BE2C (cell line): ENCODE measurements around a stretch of chr15.

DNA sequence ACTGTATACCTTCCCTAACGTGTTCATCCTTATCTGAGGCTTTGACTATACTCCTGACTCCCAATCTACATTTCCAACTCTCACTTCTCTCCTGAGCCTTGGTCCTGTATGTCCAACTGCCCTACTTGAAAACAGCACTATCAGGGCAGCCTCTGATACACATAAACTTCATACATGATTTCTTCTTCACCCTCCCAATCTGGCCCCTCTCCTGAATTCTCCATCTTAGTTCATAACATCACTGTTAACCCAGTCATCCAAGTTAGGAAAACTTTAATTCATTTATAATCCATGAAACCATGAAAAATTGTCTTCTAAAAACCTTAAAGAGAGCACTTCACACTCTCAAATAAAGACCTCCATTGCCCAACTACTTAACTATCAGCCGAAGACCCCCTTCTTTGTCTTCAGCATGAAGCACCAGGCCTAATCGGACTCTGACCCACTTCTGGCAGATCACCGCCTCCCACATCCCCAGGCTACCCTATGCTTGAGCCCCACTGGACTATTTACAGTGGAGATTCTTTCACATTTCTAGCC lies 82.8 kb downstream of the NEDD4 start:
- RRBS = no CpG with 5 or more reads among the region's 4 CpGs

GRCh38 chr15:56139115-56139605 lies 104.5 kb downstream of the RFX7 start:
- RRBS = no CpG with 5 or more reads among the region's 10 CpGs

GRCh38 chr15:56216417-56217179 lies 27.1 kb downstream of the RFX7 start:
- RRBS = no CpG with 5 or more reads among the region's 4 CpGs

- RRBS = no CpG with 5 or more reads among the region's 2 CpGs
Observed at GRCh38 chr15:56318425-56318831, 46.8 kb upstream of the TEX9 start.

DNA sequence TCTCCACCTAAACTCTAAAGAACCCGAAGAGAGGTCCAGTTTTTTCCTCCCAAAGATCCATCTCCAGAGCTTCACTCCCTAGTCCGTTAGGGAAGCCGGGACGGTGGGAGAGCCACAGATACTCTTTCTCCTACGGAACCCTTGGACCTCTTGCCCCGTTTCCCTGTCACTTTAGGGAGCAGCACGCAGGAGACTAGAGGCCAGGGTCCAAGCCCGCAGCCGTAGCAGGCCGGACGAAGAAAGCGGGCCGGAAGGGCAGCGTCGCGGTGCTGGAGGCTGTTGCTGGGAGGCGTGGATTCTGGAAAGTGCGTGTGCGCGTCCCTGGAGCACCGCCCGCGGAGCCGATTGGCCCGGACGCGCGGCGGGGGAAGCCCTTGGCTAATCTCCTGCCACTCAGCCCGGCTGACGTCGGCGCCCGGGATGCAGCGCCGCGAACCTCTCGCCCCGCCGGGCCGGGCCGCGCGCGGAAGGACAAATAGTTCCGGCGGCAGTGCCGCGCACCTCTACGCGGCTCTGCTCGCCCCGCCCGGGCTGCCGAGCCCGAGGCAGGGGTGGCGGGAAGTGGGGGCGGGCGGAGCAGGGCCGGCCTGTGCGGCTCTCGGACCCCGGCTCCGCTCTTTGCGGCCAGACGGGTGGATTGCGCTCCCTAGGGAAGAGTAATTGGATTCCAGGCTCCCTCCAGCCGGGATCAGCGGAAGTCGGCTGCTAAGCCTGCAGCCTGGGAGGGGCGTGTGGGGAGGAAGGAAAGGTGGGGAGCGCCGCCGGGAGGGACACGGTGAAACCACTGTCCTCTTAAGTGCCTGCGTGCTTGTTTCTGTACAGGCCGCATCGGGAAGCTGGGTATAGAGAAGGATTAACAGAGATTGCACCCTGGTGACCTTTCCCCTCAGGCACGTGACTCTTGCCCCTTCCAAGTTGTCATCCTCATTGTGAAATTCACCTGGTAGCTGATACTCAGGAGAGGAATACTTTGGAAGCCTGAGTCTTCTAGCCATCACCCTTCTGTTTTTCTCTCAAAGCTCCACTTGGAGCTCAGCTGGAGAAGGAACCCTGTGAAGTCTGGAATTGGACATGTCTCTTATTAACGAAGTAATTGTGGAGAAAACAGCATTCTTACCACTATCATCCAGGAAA lies 31.2 kb upstream of the TCF12 start:
- RRBS = 1% methylated on average over 41 of the region's 80 CpGs

DNA sequence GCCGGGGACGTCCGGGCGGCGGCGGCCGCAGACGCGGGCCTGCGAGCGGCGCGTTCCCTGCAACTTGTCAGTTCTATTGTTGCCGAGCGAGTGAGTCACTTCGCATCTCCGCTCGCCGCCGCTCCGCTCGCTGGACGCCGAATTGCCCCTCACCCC lies 810 bp downstream of the TCF12 start:
- RRBS = 0% methylated on average over 1 of the region's 24 CpGs

- RRBS = no CpG with 5 or more reads among the region's 2 CpGs
Observed at GRCh38 chr15:56962839-56963677, 44.6 kb downstream of the TCF12 start.

- RRBS = no CpG with 5 or more reads among the region's 2 CpGs
Observed at GRCh38 chr15:57108822-57109491, 190.5 kb downstream of the TCF12 start.

- RRBS = no CpG with 5 or more reads among the region's 4 CpGs
Observed at GRCh38 chr15:57282338-57282783, 93.9 kb upstream of the CGNL1 start.

DNA sequence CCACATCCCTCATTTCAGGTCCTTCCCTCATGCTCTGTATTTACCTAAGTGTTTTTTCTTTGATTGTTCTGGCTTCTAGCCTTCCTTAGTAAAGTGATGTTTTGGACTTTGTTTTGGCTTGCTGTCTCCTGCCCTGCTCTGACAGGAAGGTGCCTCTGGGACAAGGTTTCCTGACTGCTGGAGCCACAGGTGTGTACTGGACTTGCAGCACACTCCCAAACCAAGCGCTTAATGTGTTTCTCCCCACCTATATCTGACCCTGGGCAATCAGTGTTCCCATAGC lies 30.0 kb upstream of the ALDH1A2 start:
- RRBS = no CpG with 5 or more reads among the region's 1 CpG

- RRBS = no CpG with 5 or more reads among the region's 4 CpGs
Observed at GRCh38 chr15:58250000-58250343, 111.8 kb downstream of the AQP9 start.

- RRBS = no CpG with 5 or more reads among the region's 2 CpGs
Observed at GRCh38 chr15:58330914-58331205, 100.9 kb upstream of the LIPC start.

DNA sequence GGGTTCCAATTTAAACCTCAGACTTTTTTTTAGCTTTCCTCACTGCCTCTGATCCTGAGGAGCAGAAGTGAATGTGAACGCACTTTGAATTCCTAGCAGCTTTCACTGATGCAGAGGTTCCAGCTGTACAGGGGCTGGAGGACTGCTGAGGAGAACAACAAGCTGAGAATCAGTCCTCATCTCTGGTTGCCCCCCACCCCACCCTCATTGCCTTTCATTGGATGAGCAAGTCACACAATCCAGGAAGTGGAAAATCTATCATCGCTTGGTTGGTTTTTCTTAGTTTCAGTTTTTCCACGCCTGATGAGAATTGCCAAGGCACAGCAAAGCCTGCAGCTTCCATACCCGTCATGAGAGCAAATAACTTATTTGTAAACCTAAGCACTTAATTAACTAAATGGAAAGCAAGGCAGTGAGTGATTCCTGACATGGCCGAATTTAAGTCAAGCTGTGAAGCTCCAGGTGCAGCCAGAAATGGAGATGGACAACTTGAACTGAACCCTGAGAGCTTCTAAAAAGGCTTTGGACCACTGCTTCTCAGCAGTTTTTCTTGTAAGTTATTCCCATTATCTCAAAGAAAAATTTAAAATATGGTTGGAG lies 21.4 kb upstream of the LIPC start:
- RRBS = no CpG with 5 or more reads among the region's 5 CpGs

DNA sequence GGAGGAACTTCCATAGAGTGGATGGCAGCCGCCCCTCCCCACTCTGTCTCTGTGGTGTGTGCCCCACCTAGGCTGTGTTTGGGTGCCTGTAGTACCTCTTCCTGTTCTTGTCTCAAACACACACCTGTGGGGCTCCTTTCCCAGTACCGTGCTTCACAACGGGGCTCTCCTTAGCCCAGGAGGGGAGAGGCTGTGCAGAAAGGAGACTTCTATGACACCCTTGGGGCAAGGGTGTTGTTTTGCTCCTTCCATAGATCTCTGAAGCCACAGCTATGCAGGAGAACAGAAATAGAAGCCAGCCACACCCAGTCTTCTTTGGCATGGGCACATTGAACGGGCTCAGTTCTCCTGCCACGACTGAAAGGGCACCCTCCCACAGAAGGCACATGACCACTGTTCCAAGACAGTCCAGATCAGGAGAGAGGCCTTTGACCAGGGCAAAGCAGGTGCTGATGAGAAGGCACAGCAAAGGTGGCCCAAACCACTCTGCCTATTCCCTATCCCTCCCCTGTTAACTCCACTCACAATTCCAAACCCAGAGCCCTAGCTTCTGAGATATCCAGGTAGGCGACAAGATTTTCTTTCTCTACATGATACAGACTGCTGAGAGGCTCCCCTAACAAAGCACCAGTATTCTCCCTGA lies 74.4 kb downstream of the LIPC start:
- RRBS = no CpG with 5 or more reads among the region's 6 CpGs

GRCh38 chr15:58520175-58521279 lies 88.7 kb downstream of the LIPC start:
- RRBS = no CpG with 5 or more reads among the region's 17 CpGs

GRCh38 chr15:58742367-58742872 lies 7.1 kb downstream of the ADAM10 start:
- RRBS = no CpG with 5 or more reads among the region's 7 CpGs

GRCh38 chr15:58913120-58913875 lies 20.2 kb downstream of the SLTM start:
- RRBS = no CpG with 5 or more reads among the region's 4 CpGs

DNA sequence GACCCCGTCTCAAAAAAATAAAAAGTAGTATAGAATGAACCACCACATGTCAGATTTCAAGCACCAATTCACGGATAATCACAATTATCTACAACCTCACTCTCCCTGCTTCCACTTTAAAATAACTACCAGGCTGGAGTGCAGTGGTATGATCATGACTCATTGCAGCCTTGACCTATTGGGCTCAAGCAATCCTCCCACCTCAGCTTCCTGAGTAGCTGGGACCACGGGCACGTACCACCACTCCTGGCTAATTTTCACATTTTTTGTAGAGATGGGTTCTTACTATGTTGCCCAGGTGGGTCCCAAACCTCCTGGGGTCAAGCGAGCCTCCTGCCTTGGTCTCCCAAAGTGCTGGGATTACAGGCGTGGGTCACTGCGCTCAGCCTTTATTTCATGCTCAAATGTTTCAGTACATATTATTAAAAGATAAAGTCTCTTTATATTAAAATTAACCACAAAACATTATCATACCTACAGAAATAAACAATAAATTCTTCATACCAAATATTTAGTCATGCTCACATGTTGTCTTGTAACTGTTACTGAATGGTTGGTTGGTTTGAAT lies 38.0 kb upstream of the LDHAL6B start:
- RRBS = no CpG with 5 or more reads among the region's 7 CpGs

DNA sequence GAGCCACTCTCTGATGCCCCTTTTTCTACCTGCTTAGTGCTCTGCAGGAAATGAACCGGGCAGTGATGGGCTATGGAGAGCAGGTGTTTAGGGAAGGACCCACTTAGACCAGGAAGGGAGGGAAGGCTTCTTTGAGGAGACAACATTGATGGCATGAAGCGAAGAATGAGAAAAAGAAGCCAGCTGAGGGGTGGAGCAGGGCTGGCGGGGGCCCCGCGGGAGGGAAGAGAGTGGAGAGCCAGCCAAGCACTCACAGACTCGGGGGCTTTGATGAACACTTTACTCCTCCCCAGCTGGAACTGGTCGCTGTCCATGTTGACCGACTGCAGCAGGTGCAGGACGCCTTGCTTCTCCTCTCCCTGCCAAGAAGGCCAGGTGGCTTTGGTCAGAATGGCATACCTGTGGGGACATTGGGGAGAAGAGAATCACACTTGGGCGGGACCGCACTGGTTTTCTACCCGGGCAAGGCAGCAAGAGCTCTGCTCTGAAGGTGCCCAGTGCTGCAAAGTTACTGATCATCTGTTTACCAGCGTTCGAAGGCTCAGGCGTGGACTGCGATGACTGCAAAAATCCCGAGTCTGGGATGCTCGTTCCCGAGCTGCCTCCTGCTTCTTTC lies 28.4 kb upstream of the LDHAL6B start:
- RRBS = no CpG with 5 or more reads among the region's 19 CpGs

- RRBS = no CpG with 5 or more reads among the region's 12 CpGs
Observed at GRCh38 chr15:59295350-59295844, 77.3 kb downstream of the MYO1E start.